ENCODE measurements around the genes ZNF148, KLF15 and CFAP100.

DNA sequence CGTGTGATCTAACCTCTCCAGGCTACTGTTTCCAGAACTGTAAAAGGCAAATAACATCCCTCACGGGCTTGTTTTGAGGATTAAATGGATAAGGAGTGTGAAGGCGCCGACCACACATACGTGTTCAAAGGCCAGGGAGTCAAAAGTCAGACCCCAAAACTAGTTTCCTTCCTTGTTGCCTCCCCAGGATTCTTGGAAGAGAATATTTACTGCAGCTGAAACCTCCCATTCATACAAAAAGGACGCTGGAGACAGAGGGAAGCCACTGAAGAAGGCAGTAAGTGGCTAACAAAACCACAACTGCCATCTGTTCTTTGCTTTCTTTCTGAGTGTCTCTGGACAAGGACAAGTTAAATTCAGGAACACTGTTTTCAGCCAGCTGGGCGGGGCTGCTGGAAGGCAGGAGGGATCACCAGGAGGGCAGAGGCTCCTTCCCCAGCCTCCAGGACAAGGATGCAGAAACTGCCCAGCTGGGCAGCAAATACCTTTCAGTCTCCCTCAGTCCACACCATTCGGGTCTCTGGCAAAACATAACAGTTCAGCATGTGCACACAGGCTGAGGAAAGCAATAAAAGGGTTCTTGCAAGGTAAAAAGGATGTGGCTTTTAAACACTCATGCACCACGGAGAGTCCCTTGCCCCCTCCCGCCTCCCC is 4.2 kb downstream of the HEG1 start:
- PRO-cap, result unidirectional peak, minus-strand start at position 522 of the sequence

- PRO-cap, result no peak
These were observed 12.8 kb downstream of the ZNF148 start for GRCh38 chr3:125362057-125362926.

DNA sequence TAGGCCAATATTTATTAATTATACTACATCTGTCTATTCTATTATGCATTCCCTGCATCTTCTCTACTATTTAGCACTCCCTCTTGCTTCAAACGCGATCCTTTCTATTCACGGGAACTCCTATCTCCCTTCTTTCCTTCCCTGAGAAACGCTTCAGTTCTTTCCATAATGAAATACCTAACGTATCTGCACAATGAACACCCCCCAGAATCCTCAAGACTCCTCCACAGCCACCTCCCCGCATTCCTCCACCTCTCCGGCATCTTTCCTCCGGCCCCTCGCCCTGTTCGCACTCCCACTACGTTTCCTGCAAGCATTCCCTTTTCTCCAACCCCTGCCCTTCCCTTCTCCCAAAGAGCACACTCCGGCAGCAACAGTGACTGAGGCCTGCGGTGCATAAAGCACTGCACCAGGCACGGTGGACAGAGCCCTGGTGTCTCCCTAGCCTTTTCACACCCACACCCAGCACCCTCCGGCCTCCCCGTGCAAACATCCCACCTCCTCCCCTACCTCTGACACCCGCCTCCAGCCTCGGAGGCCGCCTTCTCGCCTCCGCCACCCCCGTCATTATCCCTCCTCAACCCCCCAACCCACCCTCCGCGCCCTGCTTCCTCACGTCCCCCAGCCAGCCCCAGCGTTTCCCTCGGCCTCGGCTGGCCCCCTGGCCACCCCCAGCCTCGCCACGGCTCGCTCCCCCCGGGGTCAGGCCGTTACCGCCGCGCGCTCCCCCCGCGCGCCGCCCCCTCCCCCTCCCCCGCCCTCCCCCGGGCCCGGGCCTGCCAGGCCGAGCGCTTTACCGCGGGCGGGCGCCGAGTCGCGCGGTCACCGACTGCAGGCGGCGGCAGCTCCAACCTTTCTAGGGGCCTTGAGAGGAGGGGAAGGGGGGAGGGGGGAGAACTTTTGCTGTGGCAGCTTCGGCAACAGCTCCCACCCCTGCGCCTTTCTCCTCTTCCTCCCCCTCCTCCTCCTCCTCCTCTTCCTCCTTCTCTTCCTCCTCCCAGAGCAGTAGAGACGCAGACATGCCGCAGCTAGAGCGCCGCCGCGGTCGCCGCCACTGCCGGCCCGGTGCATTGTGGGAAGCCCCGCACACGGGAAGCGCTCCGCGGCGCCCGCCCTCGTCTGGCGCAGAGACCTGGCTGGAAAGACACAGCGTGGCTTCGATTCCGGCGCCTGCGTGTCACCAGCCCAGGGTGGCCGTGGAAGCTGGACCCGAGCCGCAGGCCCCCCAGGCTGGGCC is at the start of gene ZNF148:
Gene ZNF148 (minus strand): TSS at position 1,021 of the 1,237 bp plus-strand sequence.
- PRO-cap, result bidirectional peak, plus-strand start at position 1,127 of the sequence, minus-strand start at position 985 of the sequence

- PRO-cap, result no peak
These were observed 7.4 kb upstream of the OSBPL11 start for GRCh38 chr3:125602714-125602999.

DNA sequence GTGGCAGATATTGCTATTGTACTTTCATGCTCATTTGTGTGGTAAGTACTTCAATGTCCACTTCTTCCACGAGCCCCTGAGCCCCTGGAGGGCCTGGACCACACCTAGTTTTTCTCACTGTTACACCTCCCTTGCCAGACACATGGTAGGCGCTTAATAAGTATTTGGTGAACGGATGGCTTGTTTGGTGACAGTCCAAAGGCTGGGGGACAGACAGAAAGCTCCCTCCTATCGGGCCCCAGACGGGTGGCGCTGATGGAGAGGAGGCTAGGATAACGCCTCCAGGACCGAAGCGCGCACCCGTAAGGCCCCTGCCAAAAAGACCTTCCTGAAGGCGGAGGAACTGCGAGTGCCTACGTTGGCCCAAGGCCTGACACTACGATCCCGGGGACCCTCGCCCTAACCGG is 53.8 kb upstream of the ROPN1B start:
- PRO-cap, result no peak

GRCh38 chr3:125957787-125959082 is 10.7 kb upstream of the ROPN1B start:
- PRO-cap, result no peak

DNA sequence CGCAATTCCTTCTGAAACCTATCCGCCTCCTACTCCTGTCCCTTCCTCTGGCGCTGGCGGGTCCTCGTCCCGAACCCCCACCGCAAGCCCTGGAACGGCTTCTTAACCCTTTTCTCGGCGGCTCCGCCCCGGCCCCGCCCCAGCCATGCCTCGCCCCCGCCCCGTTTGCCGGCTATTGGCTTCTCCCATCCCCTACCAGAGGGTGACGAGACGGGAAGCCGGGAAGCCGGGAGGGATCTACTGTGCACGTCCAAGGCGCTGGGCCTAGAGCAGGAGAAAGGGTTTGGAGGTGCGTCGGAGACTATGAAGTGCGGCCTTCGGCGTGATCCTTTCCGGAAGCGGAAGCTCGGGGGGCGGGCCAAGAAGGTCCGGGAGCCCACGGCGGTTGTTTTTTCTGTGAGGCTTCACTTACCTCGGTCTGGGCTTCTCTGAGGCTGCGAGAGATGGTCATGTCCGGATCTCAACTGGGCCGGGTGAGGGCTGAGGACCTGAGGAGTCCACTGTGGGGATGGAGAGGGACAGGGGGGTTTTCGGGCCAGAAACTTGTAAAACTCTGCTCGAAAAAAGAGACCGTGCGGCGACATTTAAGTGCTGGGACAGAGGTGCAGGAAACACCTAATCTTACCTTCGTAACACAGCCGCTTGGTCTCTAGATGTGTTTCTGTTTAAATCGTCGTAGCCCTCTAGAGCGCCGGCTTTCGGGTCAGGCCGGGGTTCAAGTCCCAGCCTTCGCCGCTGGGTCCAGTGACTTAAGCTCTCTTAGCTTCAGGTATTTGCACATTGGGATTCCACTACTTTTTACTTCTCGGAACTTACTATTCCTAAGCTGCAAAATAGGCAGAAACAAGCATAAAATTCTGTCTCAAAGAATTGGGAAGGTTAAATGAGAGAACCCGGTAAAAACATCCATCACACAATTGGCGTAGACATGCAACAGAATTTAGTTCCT is 21.5 kb downstream of the ROPN1B start:
- PRO-cap, result bidirectional peak, plus-strand start at position 198 of the sequence, minus-strand start at position 78 of the sequence; bidirectional peak, plus-strand start at position 407 of the sequence, minus-strand start at position 334 of the sequence

GRCh38 chr3:126056443-126057775 is 27.0 kb downstream of the SLC41A3 start:
- PRO-cap, result no peak

- PRO-cap, result no peak
These were observed 17.6 kb upstream of the SLC41A3 start for GRCh38 chr3:126101452-126101998.

DNA sequence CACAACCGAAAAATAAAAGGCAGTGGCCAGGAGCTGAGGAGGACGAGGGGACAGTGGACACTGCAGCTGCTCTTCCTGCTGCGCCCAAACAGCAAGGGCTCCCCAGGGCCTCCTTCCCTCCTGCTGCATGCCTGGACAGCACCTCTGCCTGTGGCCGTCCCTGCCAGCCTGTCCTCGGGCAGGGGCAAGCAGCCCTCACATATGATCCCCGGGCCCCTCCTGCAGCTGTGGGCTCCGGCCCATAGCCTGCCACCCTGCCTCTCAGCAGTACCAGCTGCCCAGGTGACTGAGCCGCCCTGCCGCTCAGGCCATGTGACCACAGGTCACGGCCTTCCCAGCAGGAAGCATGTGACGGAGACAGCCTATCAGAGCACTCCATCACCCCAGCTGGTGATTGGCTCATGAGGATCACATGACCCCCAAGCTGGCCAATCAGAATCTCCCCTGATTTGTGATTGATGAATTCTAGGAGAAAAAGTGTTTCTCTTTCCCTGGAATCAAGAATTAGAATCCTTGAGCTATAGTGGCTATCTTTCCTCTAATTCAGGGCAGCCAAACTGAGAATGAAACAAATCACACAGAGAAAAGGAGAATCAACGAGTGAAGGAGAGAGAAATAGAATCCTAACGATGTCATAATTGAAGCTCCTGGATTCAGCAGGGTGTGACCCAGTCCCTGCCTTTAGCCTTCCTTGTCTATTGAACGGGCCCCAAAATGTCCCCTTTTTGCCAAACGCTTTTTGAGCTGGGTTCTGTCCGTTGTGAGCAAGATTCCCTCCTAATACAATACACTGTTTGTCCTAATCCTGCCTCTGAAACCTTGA is 23.8 kb downstream of the ALDH1L1 start:
- PRO-cap, result no peak

DNA sequence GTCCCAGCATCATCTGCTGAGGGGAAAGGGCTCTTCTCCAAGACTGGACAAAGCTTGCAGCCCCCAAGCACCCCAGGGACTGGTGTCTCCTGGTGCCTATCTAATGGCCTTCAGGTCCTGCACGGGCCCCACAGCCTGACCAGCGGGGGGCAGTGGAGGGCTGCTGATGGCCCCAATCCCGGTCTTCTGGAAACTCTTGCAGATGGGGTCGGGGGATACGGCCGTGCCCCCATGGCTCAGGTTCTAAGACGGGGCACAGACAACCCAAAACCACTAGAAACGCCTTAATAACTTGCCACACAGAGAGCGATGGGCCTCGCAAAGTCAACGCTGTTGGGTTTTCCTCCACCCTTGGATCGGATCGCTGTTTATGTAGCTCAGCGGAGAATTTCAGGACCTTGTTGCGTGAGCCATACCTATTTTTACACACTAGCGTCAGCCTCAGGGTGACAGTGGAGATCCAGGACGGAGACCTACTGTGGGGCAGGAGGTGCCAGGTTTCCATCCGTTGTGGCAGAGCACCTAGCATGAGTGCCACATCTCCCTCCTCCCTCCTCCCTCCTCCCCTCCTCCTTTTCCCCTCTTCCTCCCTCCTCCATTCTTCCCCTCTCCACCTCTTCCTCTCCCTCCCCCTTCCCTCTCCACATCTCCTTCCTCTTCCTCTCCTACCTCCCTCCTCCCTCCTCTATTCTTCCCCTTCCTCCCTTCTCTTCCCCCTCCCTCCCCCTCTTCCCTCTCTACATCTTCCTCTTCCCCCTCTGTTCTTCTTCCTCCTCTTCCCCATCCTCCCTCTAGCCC is 79.3 kb upstream of the ALDH1L1 start:
- PRO-cap, result no peak

- PRO-cap, result no peak
These were observed 13.3 kb downstream of the KLF15 start for GRCh38 chr3:126343692-126344464.

GRCh38 chr3:126353125-126353572 is 4.1 kb downstream of the KLF15 start:
- PRO-cap, result no peak

DNA sequence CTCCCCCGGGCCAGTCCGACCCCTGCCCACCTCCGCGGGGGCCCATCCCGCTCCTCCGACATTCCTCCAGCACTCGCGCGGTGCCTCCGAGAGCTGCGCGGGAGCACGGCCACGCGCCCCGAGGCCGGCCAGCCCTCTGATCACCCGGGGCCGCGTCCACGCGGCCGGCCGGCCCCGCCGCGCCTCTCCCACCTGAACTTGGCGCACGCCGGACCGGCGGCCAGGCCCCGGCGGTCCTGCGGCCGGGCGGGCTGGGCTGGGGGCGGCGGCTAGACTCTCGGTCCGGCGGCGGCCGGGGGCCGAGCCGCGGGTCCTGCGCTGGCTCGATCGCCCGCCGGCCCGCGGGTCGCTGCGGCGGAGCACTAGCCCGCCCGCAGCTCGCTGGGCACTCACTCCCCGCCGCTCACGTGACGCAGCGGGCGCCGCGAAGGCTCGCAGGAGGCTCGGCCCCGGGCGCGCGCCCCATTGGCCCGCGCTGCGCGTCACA is at the start of gene KLF15:
Gene KLF15 (minus strand): TSS at position 364 of the 487 bp plus-strand sequence.
- PRO-cap, result bidirectional peak, plus-strand start outside the sequence, minus-strand start at position 391 of the sequence

- PRO-cap, result no peak
These were observed 7.1 kb upstream of the KLF15 start for GRCh38 chr3:126364352-126364679.

DNA sequence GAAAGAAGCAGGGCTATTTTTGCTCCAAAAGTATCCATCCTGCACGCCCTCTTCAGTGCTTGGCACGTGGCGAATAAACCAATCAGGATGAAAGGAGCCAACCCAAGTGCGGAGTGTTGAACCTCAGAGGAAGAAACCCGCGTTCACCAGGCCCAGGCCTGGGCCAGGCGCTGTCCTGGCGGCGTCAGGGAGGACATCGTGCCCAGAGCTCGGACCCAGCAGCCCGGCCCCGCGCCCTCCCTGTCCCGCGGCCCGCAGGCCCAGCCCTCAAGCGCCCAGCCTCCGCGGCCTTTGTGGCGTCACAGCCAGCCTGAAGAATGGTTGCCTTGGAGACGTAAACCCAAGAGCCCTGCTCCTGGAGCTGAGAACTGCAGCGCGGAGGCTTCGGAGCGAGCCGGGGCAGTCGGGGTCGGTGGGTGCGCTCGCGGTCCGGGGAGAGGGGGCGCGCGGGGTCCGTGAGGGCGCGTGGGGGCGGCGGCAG is at the start of gene CFAP100:
Gene CFAP100 (plus strand): TSS at position 343 of the 481 bp plus-strand sequence.
- PRO-cap, result no peak

- PRO-cap, result unidirectional peak, minus-strand start at chr3:126413854
These were observed 18.9 kb downstream of the CFAP100 start for GRCh38 chr3:126413563-126414061.

GRCh38 chr3:126441409-126442082 is 34.1 kb downstream of the ZXDC start:
- PRO-cap, result no peak

DNA sequence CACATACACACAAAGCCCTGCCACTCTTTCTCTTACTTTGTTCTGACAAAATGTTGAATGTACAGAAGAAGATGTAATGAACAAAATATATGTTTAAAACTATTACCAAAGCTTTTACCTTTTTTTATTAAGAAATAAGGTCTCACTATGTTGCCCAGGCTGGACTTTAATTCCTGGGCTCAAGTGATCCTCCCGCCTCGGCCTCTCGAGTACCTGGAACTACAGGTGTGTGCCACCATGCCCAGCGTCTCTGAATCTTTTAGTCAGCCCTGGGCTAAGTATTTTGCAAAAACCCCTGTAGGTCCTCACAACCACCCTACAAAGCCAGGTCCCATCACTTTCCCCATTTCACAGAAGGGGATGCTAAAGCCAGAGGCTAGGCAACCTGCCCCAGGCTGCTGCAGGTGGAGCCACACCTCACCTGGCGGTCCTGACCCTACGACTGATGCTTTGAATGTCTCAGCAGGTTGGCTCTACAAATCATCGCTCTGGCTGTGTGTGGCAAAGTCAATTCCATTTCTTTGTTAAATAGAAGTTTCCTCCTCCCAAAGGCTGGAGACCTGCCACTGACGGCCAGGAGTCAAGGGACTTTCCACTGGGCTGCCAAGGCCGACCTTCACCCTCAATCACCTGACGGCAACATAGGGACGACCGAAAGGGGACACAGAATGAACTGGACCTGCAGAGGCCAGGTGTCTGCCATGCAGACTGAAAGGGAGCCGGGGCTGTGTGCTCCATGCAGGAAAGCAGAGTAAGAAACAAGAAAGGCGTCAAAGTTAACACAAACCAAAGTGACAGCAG is 26.4 kb downstream of the ZXDC start:
- PRO-cap, result no peak

- PRO-cap, result no peak
These were observed 8.9 kb downstream of the ZXDC start for GRCh38 chr3:126466598-126467299.

Measured in colic lymph node (tissue), 1 donor.